Left lung (tissue), 1 donor: Measurements from ENCODE around the gene GCM1.

DNA sequence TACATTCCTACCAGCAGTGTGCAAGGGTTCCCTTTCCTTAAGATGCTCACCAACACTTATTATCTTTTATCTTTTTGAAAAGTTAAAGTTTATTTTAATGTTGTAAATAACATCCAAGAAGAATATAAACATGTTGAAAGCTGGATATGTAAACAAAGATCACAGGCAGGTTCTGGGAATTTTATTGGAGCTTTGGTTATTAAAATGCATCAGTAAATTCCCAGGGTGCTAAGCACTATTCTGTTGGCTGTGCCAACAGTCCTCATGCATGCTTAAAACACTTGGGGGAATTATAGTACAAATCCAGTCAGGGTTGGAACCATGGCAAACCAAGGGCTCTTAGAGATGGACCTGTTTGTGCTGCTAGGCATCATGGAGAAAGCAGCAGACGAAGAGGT, 101.5 kb upstream of the ADGRF4 start:
- PRO-cap, result no peak

- PRO-cap, result no peak
These were observed 42.2 kb upstream of the ADGRF4 start for GRCh38 chr6:47656145-47656584.

DNA sequence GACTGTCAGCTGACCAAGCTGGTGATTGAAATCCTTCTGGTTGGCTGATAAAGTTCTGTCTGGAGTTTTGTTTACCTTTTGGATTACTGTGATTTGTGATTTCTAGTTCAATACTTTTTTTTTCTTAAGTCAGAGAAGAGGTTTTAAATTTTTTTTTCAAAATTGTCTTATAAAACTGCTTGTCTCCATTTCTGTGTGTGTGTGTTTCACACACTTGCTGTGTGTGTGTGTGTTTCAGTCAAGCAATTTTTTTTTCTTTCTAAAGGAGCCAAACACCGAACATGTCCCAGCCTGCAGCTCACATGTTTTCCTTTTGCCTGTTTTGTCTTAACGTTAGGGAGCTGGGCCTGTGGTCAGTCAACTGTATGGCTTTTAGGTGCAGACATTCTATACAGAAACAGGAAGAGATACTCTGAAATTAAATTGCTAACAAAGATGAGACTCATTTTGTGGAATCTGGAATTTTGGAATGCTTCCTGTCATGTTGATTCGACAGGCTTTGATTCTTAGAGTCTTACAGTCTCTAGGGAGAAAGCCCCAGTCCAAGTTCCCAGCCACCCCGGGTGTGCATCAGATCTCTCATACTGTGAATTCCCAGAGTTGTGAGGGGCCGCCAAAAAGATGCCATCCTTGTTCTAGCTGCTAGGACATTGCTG, 28.4 kb upstream of the ADGRF4 start:
- PRO-cap, result no peak

DNA sequence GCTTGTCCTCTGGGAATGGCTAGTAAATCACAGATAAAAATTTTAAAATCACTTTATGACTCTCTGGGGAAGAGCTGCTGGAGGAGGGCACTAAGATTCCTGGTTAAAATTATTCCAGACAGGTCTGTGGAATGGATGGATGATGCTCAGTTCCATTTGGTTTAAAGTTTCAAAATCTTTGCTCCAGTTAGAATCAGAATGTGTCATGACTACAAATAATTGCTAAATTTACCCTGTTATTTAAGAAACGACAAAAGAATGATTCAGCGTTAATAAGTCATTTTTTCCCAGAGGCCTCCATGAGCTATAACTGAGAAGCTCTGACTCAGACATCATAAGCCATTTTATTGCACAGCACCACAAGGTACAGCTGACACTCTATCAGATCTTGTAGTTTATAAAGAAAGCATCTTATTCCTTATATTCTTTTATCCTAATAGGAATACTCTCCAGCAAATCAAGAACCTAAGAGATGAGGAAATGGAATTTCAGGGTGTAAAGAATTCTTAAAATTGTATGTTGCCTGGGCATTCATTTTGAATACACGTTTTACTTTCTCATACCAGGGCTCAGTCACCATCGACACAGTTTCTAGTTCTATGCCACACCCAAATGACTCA, 636.1 kb downstream of the MMUT start:
- PRO-cap, result no peak

DNA sequence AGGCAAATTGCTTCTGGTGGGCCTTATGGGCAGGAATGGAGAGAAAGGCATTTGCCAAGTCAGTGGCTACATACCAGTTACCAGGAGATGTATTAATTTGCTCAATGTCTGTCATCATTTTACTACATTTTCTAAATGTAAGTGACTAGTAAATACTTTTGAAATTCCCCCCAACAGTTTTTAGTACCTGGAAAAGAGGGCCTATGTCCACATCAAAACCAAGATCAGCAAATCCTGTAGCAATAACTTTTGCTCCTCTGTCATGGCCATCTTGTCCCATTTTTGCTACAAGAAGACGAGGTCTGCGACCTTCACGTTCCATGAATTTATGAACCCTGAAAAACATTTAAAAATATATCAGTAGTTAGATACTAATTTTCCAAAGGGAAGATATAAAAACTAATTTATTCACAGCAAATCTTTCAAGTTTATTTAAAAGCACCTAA, 23.0 kb downstream of the MMUT start:
- PRO-cap, result no peak

DNA sequence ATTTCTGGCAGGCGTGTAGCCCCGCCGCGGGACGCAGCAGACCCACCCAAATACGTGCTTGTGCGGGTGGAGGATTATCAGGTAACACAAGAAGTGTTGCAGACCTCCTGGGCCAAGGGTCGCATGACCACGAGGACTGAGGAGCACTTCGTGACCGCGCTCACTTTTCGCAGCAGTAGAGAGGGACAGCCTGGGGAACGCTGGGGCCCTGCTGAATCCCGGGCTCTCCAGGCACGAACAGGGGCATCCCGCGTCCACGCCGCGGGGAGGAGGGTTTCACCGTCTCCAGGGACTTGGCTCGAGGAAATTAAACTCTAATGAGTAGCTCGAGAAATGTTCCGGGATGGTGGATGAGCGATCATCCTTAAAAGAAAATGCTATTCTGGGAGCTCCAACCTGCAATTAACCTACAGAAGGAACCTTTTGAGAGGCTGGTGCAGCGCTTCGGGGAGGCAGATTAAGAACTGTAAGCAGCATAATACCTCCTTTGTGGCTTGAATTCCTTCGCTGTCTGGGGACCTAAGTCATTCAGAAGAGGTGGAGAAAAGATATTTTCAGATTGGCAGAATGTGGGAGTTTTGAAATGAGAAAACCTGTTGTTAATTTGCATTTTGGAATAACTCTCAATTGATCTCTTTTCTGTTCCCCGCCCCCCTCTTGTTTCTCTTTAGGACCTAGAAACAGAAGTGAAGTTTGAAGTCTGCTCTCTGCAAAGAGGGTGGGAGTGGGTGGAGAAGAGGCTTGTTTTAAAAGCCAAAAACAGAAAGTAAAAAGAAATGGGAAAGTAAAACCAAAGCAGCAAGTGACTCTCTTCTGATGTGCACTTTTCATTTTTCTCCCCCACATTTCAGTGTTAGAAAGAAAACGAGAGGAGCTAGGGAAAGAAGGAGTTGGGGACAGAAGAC, 994 bp downstream of the C6orf141 start:
- PRO-cap, result no peak

DNA sequence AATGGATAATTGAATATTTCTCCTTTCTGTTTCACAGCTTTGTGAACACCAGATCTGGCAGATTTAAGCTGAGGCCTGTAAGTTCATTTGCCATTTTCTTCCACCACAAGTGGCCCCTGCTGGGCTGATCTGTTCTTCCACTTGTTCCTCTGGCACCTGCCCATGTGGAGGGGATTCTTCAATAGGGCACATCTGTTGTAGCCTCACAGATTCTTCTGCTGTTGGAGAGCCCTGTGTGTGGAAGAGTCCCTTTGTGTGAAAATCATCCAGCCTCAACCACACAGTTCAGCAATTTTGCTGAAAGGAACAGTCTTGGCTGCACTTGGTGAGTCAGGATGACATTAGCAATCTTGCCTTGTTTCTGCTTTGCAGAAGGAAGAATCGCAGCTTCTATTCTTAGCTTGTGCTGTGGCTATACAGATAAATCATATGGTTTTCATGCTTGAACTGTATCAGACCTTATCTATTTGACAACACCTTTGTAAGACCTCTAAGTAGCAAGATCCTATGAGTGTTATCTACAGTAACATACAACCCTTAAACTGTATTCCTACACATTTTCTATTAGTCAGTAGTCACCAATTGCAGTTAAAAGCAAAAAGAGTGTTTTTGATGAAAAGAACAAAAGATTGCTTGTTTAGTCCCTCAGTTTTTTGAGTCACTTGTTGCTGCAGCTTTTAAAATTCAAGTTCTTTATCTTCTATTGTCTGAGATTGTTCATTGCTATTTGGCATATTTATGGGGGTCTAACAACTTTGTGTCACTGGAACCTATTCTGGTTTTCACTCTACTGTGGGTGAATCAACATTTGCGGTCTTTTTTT, 231.4 kb downstream of the TFAP2B start:
- PRO-cap, result no peak

- PRO-cap, result no peak
These were observed 303.0 kb downstream of the TFAP2B start for GRCh38 chr6:51121634-51122123.

DNA sequence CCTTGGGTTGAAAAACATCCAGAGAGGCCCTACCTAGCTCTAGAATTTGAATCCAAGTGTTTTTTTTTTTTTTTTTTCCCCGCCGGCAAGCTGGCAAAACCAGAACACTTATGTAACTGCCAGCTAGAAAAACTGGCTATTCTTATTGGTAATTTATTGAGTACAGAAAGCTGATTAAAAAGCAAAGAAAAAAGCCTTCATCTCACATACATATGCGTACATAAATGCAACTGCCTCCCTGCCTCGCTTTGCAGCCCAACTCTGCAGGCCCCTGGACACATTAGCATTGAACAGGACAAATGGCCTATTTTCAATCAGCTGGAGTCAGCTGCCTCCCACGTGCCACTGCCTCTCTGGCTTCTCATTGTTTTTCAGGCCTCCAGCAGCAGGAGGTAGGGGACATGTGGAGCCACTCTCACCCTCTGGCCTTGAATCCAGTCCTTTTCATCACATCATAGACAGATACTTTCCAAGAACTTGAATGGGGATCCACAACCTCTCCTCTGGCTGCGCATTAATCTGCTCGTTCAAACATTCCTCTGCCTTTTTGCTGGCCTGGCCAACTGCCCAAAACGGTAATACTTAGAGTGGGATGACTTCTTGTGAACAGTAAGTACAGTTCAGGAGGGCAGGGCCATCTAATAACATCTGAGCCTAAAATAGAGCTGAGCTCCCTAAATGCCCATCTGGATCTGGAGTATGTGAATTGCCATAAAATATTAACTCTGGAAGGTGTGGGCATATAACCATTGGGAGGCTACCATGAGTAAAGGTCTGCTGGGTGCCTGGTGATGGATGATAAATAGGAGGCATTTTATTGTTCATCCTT, 592.4 kb downstream of the PKHD1 start:
- PRO-cap, result no peak

DNA sequence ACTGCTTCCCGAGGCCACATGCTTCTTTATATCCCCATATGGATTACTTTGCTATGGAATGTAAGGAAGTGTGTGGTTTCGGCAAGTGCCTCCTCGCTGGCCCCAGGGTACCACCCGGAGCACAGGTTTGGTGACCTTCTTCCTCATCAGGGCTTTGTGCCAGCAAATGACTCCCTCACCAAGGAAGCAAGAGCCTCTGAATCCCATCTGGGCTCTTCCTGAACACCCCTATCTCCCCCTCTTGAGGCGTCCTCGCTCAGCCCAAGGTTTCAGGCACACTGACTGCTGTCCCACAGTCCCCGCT, 41.9 kb upstream of the IL17A start:
- PRO-cap, result no peak

DNA sequence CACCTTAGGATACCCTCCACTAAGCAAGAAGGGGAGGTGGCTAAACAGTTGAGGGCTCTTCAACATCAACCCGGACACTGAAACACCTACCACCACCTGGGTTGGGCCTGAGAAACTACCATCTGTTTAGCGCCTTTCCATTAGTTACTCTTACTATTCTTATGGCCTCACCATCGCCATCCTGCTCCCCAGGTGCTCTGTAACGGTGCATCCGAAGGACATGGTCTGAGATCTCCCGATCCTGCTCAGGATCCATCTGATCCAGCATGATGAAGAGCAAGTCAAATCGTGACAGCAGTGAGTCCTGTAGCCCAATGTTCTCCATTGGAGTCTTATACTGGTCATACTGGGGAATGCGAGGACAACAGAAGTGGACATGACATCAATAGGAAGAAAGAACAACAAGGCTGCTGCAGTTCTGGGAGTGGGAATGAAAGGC, 11.0 kb downstream of the MCM3 start:
- PRO-cap, result no peak

DNA sequence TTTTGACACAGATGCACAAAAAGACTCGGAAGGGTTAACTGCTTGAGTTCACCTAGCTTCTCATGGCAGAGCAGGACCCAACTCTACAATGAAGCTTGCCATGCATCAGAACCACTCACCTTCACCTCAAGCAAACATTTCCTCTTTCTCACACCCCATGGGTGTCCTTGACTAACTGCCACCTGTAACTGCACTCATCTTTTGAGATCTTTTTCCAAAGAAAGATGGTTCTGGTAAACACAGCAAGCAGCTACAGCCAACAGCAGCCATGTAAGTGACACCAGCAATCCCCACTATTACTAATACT, 76.5 kb downstream of the EFHC1 start:
- PRO-cap, result no peak

GRCh38 chr6:52588919-52589560, 12.2 kb upstream of the TRAM2 start:
- PRO-cap, result no peak

- PRO-cap, result unidirectional peak, minus-strand start at chr6:52986058
These were observed 9.3 kb downstream of the GSTA4 start for GRCh38 chr6:52985836-52986173.

GRCh38 chr6:52993389-52993882, 1.6 kb downstream of the GSTA4 start:
- PRO-cap, result unidirectional peak, plus-strand start at chr6:52993646

DNA sequence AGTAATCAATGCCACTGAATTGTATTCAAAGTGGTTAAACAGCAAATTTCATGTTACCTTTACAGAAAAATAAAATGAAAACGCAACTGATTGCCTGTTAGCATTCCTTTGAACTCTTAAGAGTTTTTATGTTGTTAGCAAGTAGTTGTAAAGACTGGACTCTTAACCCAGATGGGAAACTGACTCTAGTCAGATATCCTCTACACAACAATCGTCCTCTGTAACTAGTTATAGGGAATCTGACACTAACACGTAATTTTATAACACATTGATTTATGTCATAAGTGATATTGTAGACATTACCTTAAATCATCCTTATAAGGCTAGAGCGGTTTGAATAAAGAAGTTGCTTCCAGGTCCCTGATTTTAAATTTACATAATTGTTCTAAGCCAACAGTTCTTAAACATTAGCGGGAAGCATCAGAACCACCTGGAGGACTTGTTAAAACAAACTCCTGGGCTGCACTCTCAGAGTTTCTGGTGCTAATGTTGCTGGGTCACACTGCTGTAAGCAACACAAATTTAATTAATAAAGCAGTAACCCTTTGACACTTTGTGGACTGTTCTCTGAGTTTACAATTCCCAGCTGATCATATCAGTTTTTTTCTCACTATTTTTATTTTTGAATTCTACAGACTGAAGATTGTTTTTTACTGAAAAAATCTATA, 704 bp upstream of the CILK1 start:
- PRO-cap, result no peak

- PRO-cap, result no peak
These were observed 19.9 kb downstream of the GCM1 start for GRCh38 chr6:53128580-53129296.

DNA sequence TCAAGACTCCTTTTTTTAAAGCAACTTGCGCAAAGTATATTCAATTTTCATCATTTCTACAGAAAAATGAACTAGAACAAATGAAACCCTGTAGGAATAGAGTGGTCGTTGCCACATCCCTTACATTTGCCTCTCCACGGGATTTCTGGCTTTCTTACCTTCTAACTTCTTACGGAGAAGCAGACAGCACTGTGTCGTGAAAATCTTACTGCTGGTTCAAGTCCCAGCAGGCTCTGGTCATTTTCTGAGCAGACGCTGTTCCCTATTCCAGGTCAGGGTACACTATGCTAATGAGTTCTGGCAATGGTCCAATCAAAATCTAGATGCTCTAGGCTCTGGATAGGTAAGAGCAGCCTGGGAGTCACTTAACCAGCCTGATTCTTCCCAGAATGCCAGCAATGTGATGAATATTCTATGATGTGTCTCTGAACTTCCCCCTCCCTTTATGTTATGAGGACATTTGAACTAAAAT, at the start of gene GCM1:
TSS of gene GCM1 (minus strand) at position 246 of the 472 bp plus-strand sequence.
- PRO-cap, result no peak

GRCh38 chr6:53327646-53328353, 20.9 kb downstream of the ELOVL5 start:
- PRO-cap, result no peak

DNA sequence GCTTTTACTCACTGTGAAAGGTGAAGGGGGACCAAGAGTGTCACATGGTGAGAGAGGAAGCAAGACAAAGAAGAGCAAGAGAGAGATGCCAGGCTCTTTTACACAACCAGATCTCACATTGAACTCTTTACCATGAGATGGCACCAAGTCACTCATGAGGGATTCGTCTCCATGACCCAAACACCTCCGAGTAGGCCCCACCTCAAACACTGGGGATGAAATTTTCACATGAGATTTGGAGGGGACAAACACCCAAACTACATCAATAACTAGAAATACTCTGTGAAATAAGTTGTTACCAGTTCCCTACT, 16.9 kb downstream of the ELOVL5 start:
- PRO-cap, result no peak